ENCODE measurements around the genes GOLGA8J and TRPM1.

DNA sequence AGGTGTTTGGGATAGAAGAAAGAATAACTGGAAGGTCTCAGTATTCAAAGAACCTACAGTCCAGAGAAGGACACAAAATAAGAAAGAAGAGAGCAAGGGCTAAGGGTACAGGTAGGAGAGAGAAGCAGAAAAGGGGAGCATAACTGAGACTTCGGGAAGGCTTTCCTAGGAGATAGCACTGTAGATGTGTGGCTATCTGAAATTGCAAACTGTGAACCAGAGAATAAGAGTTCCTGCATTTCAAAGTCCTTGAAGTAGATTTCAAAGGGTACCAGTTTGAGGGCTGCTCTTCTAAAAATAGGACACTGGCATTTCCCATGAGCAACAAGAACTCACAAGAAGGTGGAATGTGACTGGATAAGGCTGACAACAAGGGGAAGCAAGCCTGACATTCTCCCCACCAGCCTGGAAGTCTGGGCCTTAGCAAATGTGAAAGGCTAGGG is 18.5 kb upstream of the TJP1 start:
- PRO-cap: no peak
- RAMPAGE, long total RNA, 4 experiments: no peak in any of the 4 experiments

- PRO-cap: no peak
- RAMPAGE, long total RNA, 4 experiments: no peak in any of the 4 experiments
These were observed at the start of gene GOLGA8J for GRCh38 chr15:30082512-30083069. TSS of gene GOLGA8J (plus strand) at chr15:30082955.

DNA sequence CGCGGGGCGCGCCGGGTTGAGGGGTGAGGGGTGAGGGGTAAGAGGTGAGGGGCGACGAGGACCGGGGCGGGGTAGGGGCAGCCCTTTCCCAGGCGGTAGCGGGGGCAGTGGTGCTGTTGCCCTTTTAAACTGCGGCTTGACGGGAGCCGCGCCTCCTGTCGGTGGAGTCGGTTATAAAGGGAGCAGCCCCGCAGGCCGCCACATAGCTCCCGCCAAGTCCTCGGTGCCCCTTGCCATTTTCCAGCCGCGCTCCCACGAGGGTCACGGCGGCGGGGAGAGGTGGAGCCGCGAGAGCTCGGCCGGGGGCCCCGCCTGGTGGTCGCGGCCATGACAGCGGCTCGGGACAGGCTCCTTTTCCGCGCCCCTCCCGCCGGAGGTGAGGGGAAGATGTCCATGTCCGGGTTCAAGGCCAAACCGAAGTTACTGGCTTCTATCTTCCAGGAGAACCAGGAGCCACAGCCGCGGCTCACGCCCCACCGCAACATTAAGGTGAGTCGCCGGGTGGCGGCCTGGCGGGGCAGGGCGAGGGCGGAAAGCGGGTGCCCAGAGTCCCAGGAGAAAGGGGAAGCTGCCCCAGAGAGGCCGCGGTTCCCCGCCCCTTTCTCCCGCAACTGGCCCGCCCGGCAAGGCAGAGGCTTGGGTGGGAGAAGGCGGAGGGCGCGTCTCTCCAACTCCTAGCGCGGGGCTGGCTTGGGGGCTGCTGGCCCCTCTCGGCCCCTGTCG is 20.8 kb downstream of the GOLGA8Q start:
- PRO-cap: no peak
- RAMPAGE, long total RNA, 4 experiments: no peak in any of the 4 experiments

DNA sequence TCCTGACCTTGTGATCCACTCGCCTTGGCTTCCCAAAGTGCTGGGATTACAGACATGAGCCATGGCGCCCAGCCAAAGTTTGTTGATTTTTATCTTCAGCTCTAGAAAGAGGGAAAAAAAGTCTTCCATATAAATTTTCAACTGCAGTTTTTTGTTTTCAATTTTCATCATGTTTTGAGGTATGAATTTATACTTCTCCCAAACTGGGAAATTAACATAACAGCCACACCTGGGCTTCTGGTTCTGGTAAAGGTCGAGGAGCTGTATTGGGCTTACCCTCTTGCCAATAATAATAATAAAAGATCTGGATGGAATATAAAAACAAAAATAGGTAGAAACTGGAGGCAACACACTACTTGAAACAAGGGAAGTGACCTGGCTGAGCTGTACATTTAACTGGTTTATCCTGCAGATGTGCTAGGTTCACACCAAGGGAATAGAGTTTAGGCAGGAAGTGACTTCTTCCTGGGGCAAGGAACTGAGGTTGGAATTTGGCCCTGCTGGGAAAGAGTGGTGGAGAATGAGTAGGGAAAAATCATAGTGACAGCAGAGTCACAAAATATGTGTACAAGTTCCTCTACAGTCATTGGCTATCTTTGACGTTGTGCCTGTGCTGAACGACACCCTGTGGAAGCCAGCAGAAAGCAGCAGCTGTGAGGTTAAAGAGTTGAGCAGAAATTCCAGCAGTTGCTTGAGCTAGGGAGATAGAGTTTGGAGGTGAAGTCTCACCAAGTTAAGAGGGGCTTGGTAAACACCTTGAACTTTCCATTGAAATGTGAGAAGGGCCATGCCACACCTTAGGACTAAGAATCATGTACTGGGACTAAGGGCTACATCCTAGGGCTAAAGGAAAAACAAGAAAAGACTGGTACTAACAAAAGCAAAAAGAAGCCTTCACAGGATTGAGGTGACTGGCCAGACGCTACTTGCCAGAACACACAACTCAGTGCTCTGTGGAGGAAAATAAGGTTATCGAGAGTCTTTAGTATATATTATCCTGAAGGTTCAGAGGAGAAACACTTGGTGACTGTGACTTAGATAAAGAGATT is 66.3 kb downstream of the GOLGA8H start:
- PRO-cap: no peak
- RAMPAGE, long total RNA, 4 experiments: no peak in any of the 4 experiments

DNA sequence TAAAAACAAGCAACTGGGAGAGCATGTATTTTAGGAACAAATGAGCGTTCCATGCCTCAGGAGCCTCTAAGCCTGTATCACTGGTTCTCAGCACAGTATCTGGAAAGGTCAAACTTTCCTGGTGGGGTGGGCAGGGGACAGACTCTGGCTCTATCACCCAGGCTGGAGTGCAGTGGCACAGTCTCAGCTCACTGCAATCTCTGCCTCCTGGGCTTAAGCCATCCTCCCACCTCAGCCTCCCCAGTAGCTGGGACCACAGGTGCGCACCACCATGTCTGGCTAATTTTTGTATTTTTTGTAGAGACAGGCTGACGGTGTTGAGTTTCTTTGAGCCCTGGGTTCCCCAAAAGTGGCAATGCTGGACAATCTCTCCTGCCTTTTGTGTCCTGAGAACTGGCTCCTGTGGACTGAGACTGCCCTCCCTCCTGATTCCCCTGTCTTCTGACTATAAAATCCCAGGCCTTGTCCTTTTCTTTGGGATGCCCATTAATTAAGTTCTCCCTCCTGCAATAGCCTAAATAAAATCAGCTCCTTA is 42.0 kb downstream of the FAN1 start:
- PRO-cap: no peak
- RAMPAGE, long total RNA, 4 experiments: start-site peak on the minus strand in 1 of 4 experiments, centred at position 341 of the sequence, 6 reads per replicate

DNA sequence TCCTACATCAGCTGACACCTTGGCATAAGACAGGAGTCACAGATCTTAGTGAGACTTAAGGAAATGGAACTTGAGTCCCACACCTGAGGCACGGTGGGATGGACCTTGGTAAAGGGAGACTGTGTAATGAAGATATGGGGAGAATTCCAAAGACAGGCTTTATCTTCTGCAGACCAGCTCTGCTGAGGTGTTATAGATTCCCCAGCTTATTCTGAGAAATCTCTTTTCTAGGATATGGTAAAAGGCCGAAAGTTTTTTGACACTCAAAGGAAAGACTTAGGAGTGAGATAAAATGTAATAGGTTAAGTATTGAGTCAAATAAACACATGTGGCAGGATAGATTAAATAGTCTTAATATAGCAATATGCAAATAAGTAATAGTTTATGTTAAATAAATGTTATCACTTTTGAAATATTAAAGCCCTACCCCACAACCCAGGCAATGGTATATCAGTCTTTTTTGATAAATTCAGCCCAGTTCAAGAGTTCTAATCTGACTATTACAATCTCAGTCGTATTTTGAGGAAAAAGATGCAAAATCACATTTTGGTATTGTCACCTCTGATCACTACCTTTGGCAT is 8.4 kb upstream of the MTMR10 start:
- PRO-cap: no peak
- RAMPAGE, long total RNA, 4 experiments: no peak in any of the 4 experiments

GRCh38 chr15:31101549-31101815 is at the start of gene TRPM1:
TSS of gene TRPM1 (minus strand) at chr15:31101725.
- PRO-cap: no peak
- RAMPAGE, long total RNA, 4 experiments: no peak in any of the 4 experiments

DNA sequence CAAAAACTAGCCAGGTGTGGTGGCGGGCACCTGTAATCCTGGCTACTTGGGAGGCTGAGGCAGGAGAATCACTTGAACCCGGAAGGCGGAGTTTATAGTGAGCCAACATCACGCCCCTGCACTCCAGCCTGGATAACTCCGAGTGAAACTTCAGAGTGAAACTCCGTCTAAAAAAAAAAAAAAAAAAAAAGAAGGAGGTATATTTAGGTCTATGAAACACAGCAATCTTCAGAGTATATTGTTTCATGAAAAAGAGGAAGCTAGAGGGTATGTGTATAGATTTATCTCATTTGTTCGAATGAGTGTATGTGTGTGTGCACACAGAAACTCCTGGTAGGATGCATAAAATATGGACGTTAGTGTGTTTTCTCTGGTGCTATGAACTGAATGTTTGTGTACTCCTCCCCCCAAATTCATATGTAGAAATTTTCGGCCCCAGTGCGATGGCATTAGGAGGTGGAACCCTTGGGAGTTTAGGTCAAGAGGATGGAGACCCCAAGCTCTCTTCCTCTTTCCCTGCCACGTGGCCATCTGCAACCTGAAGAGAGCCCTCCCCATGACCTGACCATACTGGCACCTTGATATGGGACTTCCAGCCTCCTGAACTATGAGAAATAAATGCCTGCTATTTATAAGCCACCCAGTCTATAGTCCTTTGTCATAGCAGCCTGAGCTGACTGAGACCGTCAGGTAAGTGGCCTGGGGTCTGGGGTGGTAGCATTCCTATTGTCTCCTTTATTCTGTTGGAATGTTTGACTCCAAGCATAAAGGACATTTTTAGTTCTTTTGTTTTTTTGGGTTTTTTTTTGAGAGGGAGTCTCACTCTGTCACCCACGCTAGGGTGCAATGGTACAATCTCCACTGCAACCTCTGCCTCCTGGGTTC is 98.5 kb upstream of the KLF13 start:
- PRO-cap: no peak
- RAMPAGE, long total RNA, 4 experiments: no peak in any of the 4 experiments

- PRO-cap: unidirectional peak, plus-strand start at chr15:31296804; unidirectional peak, plus-strand start at chr15:31296961; bidirectional peak, plus-strand start at chr15:31297191, minus-strand start at chr15:31297075
- RAMPAGE, long total RNA, 4 experiments: no peak in any of the 4 experiments
These were observed 30.0 kb upstream of the KLF13 start for GRCh38 chr15:31296424-31297328.

- PRO-cap: no peak
- RAMPAGE, long total RNA, 4 experiments: no peak in any of the 4 experiments
These were observed 4.0 kb upstream of the KLF13 start for GRCh38 chr15:31322563-31323084.

DNA sequence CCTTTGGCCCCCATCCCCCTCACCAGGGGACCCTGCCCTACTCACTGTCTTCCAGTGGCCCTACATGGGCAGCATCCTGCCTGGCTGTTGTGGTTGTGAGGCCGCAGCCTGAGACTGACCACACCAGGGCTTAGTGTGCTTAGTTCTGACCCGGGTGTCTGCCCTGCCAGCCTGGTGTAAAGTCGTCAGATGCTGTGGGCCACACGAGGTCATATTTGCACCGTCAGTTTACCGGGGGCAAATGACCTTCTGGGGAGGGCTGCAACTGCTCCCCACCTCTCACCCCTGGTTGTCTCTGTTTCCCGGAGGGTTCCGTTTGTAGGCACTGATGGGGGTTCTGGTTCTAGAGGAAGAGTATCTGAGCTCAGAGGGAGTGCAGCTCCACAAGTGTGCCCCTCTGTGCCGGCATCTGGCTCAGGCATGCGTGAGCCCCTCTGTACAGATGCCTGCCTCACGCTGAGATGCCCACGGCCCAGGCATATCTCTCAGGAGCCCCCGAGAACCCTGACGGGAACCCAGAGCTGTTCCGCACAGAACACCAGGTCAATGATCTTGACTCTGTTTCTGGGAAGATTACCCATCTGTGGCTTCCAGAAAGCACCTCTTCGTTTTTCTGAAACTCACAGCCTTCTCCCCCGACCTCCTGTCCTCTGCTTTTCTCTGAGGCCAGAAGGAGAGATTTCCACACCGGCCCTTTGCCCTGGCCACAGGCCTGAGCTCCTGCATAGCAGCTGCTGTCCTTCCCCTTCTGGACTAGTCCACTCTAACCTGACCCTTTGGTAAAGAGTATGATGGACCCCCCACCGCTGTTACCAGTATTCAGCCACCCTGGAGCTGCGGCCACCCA is 19.2 kb downstream of the KLF13 start:
- PRO-cap: bidirectional peak, plus-strand start at position 616 of the sequence, minus-strand start at position 548 of the sequence; unidirectional peak, minus-strand start at position 755 of the sequence
- RAMPAGE, long total RNA, 4 experiments: start-site peak on the plus strand in 1 of 4 experiments, centred at position 280 of the sequence, 6 reads per replicate; start-site peak on the minus strand in 1 of 4 experiments, centred at position 460 of the sequence, 6 reads per replicate

DNA sequence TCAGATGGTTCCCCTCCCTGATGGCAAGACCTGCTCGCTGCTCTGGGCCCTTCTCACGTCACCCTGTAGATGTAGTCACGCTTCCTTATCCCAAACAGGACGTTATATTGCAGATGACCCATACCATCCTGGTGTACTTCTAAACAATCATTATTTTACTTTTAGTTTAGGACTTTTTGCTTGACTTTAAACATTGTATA is 715 bp upstream of the OTUD7A start:
- PRO-cap: unidirectional peak, minus-strand start at position 60 of the sequence
- RAMPAGE, long total RNA, 4 experiments: no peak in any of the 4 experiments

DNA sequence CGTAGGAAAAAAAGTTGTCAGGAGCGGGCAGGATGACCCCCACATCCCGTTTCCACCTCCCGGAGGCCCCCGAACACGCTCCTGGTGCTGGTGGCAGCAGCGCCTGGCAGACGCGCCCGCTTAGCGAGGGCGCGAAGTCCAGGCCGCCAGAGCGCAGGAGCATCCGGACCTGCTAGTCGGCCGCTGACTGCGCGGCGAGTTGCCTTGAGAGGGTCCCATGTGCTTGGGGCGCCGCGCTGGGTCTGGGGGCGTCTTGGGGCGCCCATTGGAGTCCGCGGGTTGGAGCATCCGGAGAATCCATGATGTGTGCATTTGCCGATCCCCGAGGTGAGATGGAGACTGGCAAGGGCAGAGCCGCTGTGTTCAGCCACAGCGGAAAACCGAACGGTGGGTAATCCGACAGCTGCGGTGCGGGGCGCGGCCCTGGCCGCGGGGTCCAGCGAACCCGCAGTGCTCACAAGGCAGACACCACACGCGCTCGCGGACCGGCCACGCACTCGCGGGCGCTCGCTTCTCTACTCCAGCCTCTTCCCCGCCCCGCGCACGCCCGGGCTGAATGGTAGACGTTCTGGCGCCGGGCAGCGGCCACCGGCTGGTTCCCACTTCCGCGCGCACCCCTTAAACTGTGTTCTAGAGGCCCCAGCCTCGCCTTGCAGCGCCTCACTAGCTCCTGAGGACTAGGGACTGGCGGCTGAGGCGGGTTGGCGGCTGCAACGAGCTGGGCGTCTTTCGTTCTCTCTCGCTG is 744 bp downstream of the GREM1 start:
- PRO-cap: no peak
- RAMPAGE, long total RNA, 4 experiments: no peak in any of the 4 experiments

DNA sequence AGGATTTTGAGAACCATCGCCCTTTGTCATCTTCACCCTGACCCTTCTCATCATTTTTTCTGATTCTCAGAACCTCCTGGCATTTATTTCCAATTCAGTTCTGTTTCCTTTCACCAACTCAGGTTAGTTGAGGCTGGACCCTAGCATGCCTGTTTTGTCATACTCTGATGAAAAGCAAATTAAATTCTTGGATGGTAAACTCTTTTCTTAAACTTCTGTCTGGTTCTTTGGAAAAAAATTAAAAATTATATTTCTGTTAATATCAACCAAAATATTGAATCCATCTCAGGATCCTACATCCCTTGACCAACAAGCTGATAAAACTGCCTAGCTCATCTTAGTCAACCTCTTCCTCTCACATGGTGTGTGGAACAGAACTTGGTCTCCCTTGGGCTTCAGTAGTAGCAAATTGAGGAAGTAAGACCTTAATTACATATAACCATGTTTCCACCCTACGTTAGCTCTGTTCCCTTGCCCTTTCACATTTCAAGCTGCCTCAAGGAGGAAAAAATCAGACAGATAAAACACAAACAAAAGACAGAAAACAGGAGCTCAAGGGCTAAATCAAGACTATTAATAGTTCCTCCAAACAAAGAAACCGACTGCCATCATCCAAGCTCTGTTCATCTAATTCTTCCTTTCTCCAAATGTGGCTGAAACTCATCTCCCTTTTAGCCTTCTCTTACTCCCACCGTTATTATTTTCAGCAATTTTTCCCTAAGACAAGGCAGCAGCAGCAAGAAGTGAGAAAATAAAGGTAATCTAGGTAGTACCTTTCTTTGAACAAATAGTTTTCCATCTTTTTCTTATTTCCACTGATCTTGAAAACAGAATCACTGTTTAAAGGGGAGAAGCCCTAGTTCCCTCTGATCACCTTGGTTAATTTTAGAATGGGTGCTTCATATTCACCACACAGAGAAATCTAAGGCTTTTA is 116.4 kb downstream of the GREM1 start:
- PRO-cap: no peak
- RAMPAGE, long total RNA, 4 experiments: start-site peak on the minus strand in 2 of 4 experiments, centred at positions 419 to 853 of the sequence, 5 to 6 reads per replicate

GRCh38 chr15:33088575-33089448 is 105.7 kb downstream of the FMN1 start:
- PRO-cap: no peak
- RAMPAGE, long total RNA, 4 experiments: start-site peak on the minus strand in 3 of 4 experiments, at chr15:33088830-33089525 at its widest, 9 to 42 reads per replicate

GRCh38 chr15:33194065-33194574 is 394 bp downstream of the FMN1 start:
- PRO-cap: no peak
- RAMPAGE, long total RNA, 4 experiments: no peak in any of the 4 experiments

- PRO-cap: unidirectional peak, minus-strand start at chr15:33530665
- RAMPAGE, long total RNA, 4 experiments: no peak in any of the 4 experiments
These were observed 219.8 kb downstream of the RYR3 start for GRCh38 chr15:33530596-33530873.

DNA sequence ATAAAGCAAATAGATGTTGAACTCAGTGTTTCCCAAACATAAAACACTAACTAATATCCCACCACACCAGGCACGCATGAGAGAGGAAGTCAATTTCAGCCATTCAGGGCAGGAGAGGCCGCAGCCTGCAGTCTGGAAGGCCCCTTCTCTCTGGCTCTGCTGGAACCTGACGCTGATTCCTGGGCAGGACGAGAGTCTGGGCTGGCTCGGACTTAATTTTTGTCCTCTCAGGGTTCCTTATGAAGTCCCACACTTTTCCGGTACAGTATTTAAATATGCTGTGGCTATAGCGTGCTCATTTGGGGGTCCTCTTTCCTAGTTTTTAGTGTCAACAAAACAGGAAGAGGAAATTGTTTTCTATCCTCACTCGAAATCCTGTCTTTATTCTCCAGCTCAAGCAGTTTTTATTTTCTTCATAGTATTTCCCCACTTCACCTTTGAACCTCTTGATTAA is 240.8 kb upstream of the CHRM5 start:
- PRO-cap: unidirectional peak, minus-strand start at position 213 of the sequence
- RAMPAGE, long total RNA, 4 experiments: no peak in any of the 4 experiments

- PRO-cap: no peak
- RAMPAGE, long total RNA, 4 experiments: start-site peak on the minus strand in 2 of 4 experiments, at chr15:33857475-33858119 at its widest, 9 to 16 reads per replicate
These were observed 110.6 kb upstream of the CHRM5 start for GRCh38 chr15:33857391-33858340.

GRCh38 chr15:34038218-34038888 is 651 bp downstream of the AVEN start:
- PRO-cap: bidirectional peak, plus-strand start at chr15:34038739, minus-strand start at chr15:34038610
- RAMPAGE, long total RNA, 4 experiments: no peak in any of the 4 experiments